CMK (cell line): ENCODE results near the genes TTYH2, BTBD17 and GPRC5C.

DNA sequence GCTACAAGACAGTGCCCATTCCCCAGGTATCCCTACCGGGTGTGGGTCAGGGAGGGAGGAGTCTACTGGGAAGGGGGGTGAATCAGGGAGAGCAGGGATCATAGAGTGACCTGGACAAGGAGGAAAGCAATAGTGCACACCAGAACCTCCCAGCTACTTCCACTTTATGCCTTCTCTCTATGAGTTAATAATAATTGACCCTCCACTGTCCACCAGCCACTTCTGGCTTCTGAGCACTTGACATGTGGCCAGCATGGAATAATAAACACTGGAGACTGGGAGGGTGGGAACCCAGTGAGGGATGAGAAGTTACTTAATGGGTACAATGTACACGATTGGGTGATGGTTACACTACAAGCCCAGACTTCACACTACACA, 11.5 kb downstream of the CDC42EP4 start:
- RRBS: no CpG with 5 or more reads among the region's 2 CpGs

- RRBS: no CpG with 5 or more reads among the region's 24 CpGs
Measured at GRCh38 chr17:73341630-73342557, 30.1 kb upstream of the CDC42EP4 start.

DNA sequence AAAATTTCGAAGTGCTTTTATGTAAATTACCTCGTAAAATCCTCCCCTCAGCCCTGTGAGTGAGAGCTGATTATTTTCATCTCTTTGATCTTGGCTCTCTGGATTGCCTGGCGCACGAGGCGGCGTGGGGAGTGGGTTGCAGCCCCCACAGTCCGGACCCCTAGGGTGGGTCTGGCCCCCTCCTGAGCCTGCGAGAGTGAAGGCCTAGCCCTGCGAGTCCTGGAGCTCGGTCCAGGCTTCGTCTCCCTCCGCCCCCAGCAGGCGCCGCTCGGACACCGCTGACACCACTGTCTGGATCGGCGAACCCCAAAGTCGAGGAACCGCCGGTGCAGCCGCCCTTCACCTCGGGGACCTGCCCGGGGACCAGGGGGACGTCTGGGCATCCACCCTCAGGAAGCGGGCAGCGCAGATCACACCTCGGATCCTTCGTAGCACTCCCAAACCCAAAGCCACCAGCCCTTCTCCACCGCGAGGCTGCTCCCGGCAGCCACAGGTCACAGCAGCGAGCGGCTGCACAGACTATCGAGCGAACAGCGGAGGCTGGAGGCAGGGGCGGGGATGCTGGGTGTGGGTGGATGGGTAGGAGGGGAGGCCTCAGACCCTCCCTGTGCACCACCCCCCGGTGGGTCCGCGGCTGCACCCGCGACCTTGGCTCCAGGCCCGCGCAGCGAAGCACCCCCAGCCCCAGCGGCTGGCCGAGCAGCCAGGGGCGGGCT, 1.3 kb downstream of the SDK2 start:
- RRBS: 81% methylated on average over 10 of the region's 49 CpGs

DNA sequence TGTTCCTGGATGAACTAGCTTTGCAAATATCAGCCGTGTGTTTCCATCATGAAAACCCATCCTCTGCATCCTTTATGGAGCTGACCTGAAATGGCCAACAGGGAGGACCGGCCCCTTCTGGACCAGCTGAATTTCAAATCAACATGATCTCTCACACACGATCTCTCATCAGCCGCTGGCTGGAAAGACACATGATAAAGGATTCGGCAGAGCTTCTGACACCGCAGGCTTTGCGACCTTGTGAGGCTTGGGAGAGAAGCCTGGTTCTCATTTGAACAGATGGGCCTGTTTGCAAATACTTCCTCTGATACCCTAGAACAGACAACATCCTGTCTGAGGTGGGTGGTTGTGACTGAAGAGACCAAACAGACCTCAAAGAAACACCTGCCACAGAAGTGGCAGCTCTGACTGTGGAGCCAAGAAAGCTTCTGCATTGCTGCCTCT, 77.9 kb upstream of the SDK2 start:
- RRBS: no CpG with 5 or more reads among the region's 7 CpGs

- RRBS: no CpG with 5 or more reads among the region's 6 CpGs
Measured at GRCh38 chr17:73797965-73798616, 153.8 kb upstream of the SDK2 start.

- RRBS: no CpG with 5 or more reads among the region's 6 CpGs
Measured at GRCh38 chr17:73860550-73860919, 216.3 kb upstream of the SDK2 start.

- RRBS: 71% methylated on average over 35 of the region's 90 CpGs
Measured at GRCh38 chr17:73952137-73953233, 251.0 kb upstream of the RPL38 start.

DNA sequence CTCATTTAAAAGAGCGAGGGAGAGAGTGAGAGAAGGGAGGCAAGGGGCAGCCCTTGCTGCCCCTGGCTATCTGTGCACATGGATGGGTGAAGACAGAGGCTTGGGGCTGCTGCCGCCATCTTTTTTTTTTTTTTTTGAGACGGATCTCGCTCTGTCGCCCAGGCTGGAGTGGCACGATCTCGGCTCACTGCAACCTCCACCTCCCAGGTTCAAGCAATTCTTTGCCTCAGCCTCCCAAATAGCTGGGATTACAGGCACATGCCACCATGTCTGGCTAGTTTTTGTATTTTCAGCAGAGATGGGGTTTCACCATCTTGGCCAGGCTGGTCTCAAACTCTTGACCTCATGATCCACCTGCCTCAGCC, 158.5 kb upstream of the RPL38 start:
- RRBS: no CpG with 5 or more reads among the region's 7 CpGs

GRCh38 chr17:74212888-74213795, at the start of gene TTYH2:
TTYH2 (plus strand) TSS chr17:74213571.
- RRBS: 70% methylated on average over 11 of the region's 64 CpGs

DNA sequence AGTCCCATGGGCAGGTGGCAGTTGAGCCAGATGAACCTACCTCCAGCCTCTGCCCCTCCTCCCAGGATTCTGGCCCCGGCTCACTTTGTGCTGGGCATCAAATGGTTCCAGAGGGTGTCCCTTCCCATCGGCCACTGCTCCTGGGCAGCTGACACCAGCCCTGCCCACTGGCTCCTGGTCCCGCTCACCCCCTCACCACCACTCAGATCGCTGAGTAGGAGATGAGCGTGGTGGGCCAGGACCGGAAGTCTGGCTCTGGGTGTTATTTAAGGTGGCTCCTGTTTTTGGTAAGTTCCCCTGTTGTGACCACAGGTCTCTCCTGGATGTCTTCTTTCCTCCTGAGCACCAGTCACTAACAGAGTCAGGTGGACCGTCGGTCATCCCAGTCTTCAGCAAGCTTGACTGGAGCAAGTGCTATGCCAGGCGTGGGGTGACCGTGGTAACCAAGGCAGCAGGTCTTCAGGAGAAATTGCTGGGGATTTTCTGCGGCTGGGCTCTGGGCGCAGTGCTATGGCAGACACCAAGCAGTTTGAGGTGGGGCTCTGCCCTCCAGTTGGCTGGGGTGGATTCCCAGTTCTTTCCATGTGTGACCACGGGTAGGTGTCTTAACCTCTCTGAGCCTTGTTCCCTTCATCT, 2.2 kb downstream of the TTYH2 start:
- RRBS: no CpG with 5 or more reads among the region's 13 CpGs

- RRBS: 98% methylated on average over 3 of the region's 20 CpGs
Measured at GRCh38 chr17:74245158-74245777, 28.8 kb upstream of the DNAI2 start.

DNA sequence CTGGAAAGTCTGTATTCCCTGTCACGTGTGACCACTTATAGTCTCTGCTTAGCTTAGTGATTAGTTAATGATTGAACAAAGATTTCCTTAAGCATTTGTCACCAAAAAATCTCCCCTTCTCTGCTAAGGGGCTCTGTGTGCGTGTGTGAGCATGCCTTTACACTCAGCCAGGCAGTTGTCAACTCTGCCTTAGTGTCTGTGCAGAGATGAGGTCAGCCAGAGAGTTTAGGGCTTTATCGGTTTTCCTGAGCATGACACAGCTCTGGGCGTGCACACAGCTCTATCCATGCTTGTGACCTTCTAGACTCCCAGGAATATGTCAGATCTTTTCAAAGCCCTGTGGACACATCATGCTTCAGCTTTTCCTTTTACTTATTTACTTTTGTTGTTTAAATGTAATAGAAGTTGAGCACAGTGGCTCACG, 21.8 kb downstream of the DNAI2 start:
- RRBS: no CpG with 5 or more reads among the region's 5 CpGs

GRCh38 chr17:74361223-74362391, at the start of gene BTBD17:
BTBD17 (minus strand) TSS chr17:74361868.
- RRBS: 5% methylated on average over 6 of the region's 36 CpGs

- RRBS: no CpG with 5 or more reads among the region's 12 CpGs
Measured at GRCh38 chr17:74380078-74380453, 12.8 kb downstream of the GPR142 start.

- RRBS: no CpG with 5 or more reads among the region's 5 CpGs
Measured at GRCh38 chr17:74387904-74388131, 20.5 kb downstream of the GPR142 start.

DNA sequence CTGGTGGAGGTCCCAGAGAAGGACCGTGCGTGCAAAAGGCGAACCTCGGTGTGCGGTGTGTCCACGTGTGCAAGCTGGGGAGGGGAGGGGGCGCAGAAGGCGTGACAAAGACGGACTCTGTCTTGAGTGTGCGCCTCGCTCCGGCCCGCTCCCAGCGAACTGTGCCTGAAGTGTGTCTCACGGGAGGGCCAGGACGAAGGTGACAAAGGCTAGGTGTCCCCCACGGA, 309 bp upstream of the GPRC5C start:
- RRBS: no CpG with 5 or more reads among the region's 17 CpGs

DNA sequence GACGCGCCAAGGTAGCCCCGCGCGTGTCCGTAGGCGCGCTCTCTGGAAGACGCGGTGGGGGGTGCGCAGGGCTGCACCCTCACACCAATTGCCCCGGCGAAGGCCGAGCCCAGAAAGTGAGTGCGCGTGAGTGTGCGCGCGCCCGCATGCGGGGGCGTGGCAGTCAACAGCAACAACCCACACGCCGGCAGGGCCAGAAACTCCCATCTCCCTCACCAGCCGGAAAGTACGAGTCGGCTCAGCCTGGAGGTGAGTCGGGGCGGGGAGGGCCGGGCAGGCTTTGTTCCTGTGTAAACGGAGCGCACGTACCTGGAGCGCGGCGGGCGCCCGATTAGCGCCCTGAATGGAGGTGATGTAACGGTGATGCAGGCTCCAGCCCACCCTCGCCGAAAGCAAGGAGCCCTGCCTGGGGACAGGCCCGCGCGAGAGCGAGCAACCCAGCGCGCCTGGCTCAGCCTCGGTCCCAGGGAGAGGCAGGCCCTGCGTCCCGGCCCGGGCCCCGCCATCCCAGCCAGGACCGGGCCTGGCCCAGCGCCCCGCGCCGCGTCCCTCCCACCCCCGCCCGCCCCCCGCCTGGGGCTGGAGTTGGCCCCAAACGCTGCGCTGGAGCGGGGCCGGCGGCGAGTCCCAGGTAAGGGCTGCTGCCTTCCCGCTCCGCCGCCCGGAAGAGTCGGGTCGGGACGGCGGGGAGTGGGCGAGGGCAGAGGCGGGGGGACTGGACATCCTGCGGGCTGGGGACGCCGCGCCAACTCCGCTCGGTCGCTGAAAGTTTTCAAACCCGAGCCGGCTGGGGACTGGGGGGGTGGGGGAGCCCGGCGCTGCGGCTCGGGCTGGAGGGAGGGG, at the start of gene GPRC5C:
Gene GPRC5C (plus strand): TSS at position 196 of the 843 bp plus-strand sequence.
- RRBS: 94% methylated on average over 15 of the region's 91 CpGs

DNA sequence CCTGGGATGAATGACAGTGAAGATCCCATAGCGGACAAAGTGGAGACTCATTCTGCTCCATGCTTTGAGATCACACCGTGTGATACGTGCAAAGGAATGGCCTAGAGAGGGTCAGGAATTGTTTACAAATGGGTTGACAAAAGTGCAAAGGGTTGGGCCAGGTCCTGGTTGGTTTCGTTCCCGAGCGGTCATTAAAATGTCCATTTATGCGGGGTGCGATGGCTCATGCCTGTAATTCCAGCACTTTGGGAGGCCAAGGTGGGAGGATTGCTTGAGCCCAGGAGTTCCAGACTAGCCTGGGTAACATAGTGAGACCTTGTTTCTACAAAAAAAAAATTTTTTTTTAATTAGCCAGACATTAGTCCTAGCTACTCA, 15.9 kb downstream of the GPRC5C start:
- RRBS: no CpG with 5 or more reads among the region's 8 CpGs

- RRBS: no CpG with 5 or more reads among the region's 3 CpGs
Measured at GRCh38 chr17:74621951-74622273, 1.6 kb downstream of the CD300E start.